Skeletal muscle satellite cell (primary cell): Measurements from ENCODE around the genes RPL37, PLCXD3, OXCT1 and CCDC152.

DNA sequence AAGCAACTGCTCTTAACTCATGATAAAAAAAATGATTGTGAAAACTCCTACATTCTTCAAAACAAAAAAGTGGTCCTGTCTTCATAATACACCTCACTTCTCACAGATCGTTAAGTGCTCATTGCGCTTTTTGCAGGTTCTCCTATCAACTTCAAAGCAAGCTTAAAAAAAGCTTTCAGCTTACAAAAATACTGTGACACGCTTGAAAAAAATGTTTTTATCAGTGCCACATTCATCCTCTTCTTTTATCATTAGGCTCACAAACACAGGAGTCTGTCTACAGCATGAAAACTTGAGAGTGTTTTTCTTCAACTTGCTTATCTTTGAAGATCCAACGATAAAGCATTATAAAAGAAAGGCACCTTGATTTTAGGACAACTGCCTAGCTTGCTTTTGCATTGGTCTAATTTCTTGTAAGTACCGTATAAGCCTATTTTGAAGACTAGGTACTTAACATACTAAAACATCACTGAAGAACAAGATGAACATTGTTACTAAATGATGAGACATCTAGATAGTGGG is 32.3 kb downstream of the FYB1 start:
- CAGE, long polyA plus RNA = no peak

DNA sequence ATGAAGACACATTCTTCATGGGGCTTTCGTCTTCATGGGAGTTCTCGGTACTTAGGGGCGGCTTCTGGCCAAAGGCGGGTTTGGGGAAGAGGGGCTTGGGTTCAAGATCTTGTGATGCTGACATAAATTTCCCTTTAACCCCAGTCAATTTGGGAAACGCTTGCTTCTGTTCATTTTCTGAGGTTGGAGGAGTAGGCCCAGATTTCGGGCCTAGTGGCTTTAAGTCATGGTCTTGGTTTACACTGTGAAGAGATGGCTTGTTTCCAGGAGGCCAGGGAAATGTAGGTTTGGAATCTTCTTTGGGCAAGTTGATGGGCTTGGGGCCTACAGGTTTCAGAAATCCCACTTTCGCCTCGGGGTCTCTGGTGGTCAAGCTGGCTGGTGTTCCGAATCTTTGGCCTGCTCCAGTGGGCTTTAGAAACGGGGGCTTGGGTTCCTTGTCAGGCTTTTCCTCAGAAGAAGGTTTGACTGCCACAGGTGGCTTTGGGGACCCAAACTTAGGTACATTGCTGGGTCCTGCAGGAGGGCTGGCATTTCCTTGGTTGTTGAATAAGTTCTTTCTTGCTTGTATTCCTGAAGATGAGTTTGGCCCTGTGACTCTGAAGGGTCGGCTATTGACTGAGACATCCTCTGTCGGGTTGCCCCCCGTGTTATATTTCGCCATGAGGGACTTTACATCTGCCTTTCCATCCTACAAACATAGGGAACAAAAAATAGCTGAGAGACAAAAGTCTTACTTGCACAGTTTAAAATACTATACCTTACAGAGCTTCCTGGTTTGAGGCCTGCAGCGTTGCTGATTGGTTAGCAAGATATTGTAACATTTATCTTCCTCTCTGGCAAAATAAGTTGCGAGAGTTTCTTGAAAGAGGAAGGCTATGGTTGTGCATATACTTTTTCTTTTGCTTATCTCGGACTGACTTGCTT is 16.8 kb downstream of the FYB1 start:
- CAGE, long polyA plus RNA = no peak

GRCh38 chr5:39362360-39363067 is 1.8 kb downstream of the C9 start:
- CAGE, long polyA plus RNA = no peak

- CAGE, long polyA plus RNA = no peak
Measured at GRCh38 chr5:39423016-39424174, 1.4 kb downstream of the DAB2 start.

DNA sequence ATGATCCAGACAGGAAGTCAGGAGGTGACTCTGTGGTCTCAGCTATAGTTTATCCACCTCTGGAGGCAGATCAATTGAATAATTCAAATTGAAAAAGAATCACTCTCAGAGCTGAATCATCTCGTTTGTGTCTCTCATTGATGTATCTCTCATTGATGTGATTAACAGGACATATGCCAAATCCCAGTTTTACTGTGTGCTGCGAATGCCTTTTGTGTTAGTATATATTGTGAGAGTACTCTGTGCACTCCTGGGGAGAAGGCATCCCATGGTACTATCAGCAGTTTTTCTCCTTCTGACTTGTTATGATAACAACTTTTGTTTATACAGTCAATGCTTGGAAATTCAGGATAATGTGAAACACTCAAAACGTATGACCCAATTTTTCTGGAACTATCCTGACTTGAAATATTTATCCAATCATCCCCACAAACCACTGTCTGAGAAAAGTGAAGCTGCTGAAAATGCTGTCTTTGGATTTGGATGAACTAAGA is 48.5 kb upstream of the DAB2 start:
- CAGE, long polyA plus RNA = no peak

GRCh38 chr5:39526572-39527253 is 101.9 kb upstream of the DAB2 start:
- CAGE, long polyA plus RNA = no peak

GRCh38 chr5:39527967-39528219 is 103.1 kb upstream of the DAB2 start:
- CAGE, long polyA plus RNA = no peak

- CAGE, long polyA plus RNA = no peak
Measured at GRCh38 chr5:40321701-40321932, 358.1 kb upstream of the PTGER4 start.

DNA sequence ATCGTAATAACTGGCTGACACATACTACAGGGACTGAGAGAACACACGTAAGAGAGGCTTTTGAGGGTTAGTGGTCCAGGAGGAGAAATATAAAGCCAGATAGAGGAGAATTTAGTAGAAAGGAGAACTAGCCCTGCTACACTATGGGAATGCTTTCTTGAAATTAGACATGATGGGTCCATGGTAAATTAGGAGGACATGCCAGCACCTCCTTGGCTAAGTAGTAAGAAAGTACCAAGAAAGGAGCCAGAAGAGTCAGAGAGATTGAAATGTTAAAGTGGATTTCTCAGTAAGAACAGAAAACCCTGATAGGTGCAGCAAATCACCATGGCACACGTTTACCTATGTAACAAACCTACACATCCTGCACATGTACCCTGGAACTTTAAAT is 165.0 kb upstream of the PTGER4 start:
- CAGE, long polyA plus RNA = no peak

- CAGE, long polyA plus RNA = no peak
Measured at GRCh38 chr5:40680045-40680246, 231 bp downstream of the PTGER4 start.

DNA sequence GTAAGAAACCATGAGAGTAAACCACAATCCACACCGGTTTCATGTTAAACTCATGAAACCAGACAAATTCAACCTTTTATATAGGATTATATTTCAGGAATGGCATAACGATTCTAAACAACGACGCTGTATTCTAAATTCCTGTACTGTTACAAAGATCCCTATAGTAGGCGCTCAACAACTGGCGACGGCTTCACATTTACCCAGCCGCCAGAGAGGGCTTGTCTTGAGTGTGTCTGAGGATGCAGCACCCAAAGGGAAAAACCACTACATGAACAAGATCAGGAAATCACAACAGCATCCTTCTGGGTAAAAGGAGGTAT is 806 bp downstream of the TTC33 start:
- CAGE, long polyA plus RNA = no peak

DNA sequence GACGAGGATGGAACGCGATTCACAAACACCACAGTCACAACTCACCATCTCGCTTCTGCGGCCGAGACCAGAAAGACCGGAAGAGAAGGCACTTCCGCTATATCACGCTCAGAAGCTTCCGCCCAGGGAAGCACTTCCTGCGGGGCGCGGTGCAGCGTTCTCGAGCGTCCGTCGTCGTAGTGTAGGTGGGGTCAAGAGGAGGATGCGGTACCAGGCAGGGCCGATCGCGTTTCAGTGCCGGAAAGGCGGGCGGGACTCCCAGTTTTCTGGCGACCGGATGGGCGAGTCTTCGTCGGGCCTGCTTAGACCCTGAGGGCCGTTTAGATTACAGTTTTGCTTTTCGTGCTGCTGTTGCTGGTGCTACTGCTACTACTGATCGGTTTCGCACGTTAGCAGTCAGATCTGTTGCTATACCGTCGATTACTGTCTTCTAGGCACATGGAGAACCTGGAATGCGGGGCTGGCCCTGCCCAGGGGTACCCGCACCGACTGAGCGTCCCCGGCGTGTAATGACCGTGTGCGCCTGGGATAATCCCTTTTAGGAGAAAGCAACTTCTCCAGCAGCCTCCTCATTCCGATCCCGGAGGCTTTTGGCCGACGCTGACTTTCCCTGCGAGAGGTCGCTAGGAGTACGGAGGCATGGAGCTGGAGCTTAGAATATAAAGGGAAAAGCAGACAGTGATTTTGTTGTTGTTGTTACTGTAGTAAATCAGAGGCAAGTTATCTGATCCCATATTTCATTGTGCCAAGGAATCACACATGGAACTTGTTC is at the start of gene RPL37:
Gene RPL37 (minus strand): TSS at position 85 of the 772 bp plus-strand sequence.
- CAGE, long polyA plus RNA = start-site peak on the minus strand centred at position 71 of the sequence, 36 bp wide, 424 and 660 reads in 2 replicates

GRCh38 chr5:41177114-41177418 is 36.3 kb downstream of the C6 start:
- CAGE, long polyA plus RNA = no peak

- CAGE, long polyA plus RNA = no peak
Measured at GRCh38 chr5:41510212-41510972, at the start of gene PLCXD3. Gene PLCXD3, minus strand, starts transcription at chr5:41510601.

DNA sequence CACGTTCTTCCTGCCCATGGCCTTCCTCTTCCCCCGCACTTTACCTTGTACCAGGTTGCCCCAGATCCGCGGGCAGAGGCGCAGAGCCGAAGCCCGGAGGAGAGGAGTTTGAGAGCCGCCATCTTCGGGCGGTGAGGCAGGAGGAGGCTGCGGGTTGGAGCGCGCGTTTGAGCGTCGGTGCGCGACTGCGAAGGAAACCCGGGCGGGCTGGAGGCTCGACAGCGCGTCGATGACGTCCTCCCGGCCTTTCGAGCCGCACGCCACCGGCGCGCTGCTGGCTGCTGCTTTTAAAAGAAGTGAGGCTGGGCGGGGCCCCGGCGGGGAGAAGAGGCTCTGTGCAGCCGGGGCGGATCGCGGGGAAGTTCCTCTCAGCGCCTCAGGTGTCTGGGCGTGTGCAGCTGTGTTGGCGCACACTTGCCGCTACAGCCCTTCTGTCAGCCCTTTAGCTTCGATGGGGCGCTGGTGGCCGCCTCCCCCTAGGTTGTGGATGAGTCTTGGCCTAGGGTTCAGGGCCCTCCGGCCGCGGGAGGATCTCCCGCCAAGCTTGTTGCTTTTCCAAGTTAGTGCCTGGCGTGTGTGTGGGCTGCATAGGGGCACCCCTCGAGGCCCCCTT is at the start of gene OXCT1:
Gene OXCT1 (minus strand): TSS at position 189 of the 613 bp plus-strand sequence.
- CAGE, long polyA plus RNA = no peak

DNA sequence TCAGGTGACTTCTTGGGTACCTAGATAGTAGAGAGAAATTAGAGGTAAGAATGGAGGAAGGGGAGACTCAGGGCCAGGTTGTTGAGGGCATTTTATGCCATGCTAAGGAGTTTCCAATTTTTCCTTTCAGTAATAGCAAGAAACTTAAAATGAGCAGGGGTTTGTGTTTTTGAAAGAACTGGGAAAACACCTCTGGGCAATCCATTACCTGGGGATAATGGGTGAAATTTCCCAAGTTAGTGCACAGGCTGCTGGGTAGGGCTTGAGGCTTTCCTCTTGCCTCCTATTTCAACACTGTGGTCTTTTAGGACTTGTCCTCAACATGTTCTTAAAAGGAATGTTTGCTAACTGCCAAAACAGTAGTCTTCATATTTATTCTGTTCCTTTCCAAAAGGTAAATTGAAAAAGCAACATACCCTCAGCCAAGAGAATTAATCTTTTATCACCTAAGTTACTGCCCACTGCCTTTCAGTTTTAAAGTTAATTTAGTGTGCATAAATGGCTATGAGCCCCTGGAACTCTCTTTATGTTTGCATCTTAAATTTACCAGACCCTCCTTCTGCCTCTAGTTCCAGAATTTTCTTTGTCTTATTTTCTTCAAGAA is 158.3 kb upstream of the CCDC152 start:
- CAGE, long polyA plus RNA = no peak

GRCh38 chr5:42756610-42757075 is at the start of gene CCDC152:
Gene CCDC152, plus strand, starts transcription at chr5:42756818.
- CAGE, long polyA plus RNA = no peak

DNA sequence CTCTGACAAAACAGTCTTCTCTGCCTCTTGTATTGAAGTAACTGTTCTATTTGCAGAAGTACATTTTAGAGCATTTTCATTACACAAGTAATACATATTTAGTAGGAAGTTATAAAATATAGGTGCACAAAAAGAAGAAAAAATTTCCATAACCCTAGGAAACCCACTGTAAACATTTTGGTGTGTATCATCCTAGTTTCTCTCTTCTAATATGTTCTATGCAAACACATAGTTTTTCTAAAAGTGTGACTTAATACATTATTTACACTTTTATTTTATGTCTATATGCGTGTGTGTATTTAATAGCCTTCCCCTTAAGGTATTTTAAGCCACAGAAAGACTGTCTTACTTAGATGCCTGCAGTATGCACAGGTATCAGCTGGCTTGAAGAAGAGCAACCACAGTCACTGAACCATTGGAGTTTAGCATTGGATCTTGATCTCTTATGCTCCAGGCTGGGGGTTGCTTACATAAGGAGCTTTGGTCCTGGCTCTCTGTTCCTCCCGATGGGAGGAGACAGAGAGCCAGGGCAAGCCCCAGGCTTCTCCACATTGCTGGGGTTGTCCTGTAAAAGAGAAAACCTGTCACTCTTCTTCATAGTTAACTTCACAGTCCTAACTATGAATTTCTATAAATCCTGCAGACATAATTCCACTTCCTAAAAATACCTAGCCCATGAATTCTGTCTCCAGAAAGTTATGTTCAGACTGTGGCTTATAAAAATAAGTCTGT is 3.7 kb downstream of the SELENOP start:
- CAGE, long polyA plus RNA = no peak

DNA sequence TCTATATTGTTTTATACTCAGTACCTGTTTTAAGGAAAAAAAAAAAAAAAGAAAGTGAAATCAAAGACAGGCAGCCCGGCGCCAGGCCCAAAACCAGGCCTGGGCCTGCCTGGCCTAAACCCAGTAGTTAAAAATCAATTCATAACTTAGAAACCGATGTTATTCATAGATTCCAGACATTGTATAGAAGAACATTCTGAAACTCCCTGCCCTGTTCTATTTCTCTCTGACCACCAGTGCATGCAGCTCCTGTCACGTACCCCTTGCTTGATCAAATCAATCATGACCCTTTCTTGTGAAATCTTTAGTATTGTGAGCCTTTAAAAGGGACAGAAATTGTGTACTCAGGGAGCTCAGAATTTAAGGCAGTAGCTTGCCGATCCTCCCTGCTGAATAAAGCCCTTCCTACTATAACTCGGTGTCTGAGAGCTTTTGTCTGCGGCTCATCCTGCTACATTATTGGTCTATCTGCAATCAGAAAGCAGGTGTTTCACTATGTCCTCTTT is 7.7 kb upstream of the SELENOP start:
- CAGE, long polyA plus RNA = no peak

DNA sequence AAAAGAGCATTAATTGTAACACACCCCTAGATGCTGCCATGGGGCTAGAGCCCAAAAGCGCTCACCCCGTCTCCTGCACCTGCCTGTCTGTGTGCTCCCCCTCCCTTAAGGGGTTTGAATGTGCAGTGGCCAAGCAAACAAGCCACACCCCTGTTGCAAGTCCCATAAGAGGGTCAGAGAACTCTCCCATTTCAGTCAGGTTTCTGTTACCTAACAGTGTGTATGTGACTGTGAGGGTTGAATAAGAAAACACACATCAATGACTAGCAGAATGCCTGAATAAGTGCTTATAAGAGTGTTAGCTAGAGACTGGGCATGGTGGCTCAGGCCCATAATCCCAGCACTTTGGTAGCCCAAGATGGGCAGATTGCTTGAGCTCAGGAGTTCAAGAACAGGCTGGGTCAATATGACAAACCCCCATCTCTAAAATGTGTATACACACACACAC is 14.1 kb upstream of the SELENOP start:
- CAGE, long polyA plus RNA = no peak